ENCODE measurements around a stretch of chr11.

GRCh38 chr11:33689977-33691041 is 10.3 kb downstream of the C11orf91 start:
- PRO-cap = no peak
- RAMPAGE, long total RNA = no peak
- RRBS = no CpG with 5 or more reads among the region's 10 CpGs

DNA sequence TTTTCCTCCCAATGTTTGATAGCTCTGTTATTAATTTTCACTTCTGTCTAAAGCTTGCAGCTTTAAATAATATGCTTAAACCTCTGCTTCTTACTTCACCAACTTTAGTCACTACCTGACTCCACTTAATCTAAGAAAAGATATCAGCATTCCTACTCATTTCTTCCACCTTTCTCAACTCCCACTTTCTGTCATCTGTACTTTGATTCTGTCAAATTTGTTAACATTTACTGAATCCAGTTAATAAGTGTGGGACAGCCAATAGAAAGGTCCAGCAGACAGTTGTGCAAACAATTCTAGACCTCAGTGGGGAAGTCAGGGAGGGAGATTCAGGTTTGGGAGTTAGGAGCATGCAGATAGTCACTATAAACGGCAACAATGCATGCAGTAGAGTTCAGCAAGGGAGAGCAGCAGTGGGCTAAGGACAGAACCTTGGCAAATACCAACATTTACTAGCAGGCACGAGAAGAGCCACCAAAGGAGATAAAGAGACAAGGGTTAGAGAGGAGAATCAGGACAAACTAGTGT is 4.1 kb downstream of the FBXO3 start:
- PRO-cap = no peak
- RAMPAGE, long total RNA = no peak
- RRBS = no CpG with 5 or more reads among the region's 2 CpGs

DNA sequence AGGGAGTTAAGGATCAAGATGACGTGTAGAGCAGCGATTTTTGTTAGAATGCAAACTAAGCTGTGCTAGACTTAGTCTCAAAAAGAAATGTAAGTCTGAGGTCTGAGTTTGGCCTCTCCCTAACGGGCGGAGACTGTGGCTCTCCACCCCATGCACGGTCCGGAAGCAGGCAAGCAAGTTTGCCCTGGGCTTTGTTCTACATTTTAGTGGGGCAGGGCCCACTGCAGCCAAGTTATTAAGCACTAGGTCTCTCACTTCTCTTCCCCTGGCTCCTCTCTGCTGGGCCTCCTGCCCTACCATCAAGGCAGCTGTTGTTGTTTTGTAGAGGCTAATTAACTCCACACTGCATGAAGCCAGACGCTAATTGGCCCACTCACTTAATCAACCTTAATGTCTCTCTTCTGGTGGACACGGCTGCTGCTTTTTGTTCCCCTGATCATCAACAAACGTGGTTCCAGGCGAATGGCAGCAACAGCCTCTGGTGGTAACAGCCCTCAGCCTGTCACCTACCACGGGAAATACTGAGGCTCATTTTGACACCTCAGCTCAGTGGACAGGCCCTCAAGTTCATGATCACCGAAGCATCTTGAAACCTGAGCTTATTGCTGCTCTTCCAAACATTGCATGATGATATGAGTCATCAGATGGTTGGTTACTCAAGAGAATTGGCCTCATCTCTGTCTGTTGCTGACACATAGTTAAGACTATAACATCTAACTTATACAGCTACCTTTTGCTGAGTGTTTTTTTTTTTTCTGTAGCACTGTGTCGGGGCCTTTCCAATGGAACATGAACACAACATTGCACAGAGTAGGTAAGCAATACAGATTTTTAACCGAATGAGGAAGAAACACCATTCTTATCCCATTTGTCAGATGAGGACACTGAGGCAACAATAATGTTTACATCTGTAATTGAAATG is 20.7 kb upstream of the LMO2 start:
- PRO-cap = no peak
- RAMPAGE, long total RNA = no peak
- RRBS = no CpG with 5 or more reads among the region's 14 CpGs

DNA sequence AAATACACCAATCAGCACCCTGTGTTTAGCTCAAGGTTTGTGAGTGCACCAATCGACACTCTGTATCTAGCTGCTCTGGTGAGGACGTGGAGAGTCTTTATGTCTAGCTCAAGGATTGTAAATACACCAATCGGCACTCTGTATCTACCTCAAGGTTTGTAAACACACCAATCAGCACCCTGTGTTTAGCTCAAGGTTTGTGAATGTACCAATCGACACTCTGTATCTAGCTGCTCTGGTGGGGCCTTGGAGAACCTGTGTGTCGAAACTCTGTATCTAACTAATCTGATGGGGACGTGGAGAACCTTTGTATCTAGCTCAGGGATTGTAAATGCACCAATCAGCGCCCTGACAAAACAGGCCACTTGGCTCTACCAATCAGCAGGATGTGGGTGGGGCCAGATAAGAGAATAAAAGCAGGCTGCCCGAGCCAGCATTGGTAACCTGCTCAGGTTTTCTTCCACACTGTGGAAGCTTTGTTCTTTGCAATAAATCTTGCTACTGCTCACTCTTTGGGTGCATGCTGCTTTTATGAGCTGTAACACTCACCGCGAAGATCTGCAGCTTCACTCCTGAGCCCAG is 60.7 kb upstream of the CAPRIN1 start:
- PRO-cap = no peak
- RAMPAGE, long total RNA = no peak
- RRBS = no CpG with 5 or more reads among the region's 10 CpGs

GRCh38 chr11:33997555-33997983 is 54.0 kb upstream of the CAPRIN1 start:
- PRO-cap = no peak
- RAMPAGE, long total RNA = no peak
- RRBS = no CpG with 5 or more reads among the region's 3 CpGs

DNA sequence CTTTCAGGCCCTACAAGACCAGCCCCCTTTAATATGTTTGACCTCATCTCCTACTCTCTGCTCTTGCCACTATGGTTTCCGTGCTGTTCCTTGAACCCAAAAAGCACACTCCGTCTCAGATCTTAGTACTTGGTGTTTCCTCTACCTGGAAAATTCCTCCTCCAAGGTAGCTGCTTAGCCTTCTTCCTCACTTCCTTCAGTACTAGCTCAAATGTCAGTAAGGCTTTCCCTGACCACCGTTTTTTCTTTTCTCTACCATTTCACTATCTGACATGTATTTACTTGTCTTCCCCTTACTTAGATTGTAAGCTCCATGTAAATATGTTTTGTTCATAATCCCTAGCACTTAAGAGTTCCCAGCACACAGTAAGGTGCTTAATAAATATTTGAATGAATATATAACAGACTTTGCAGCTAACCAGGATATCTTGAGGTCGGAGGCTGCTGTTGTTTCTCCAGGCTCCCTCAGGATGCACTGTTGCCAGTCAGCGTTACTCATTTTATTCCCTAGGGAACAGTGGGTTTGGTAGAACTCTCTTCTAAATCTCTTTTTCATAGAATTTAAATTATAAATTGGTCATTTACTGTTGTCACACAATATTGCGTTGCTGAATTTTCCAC is 1.2 kb upstream of the CAPRIN1 start:
- PRO-cap = no peak
- RAMPAGE, long total RNA = no peak
- RRBS = no CpG with 5 or more reads among the region's 6 CpGs

- PRO-cap = no peak
- RAMPAGE, long total RNA = no peak
- RRBS = no CpG with 5 or more reads among the region's 7 CpGs
These were observed 3.3 kb upstream of the NAT10 start for GRCh38 chr11:34101736-34102894.

GRCh38 chr11:34162464-34162981 is 57.1 kb downstream of the NAT10 start:
- PRO-cap = no peak
- RAMPAGE, long total RNA = no peak
- RRBS = no CpG with 5 or more reads among the region's 21 CpGs

DNA sequence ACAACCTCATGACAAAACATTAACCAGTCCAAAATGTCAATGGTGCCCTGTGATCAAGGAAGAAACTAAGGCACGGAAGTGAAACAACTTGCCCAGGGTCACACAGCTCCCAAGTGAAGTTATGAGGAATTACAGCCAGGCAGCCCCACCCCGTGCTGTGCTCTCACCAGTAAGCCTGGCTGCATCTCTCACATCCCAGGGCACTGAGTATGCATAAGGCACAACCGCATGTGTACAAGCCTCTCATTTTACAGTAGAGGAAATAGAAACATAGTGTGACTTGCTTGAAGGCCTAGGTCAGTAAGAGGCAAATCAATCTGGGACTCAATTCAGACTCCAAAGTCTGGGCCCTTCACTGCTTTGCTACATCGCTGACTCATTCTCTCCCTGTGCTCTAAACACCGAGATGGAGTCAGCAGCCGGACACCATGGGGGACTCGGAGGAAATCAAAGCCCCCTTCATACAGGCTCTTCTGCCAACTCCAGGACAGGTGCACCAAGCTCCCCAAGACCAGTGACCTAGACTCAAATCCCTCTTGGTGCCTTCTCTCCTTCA is 7.9 kb downstream of the ABTB2 start:
- PRO-cap = no peak
- RAMPAGE, long total RNA = no peak
- RRBS = no CpG with 5 or more reads among the region's 7 CpGs

GRCh38 chr11:34359017-34359567 is 1.3 kb upstream of the ABTB2 start:
- PRO-cap = no peak
- RAMPAGE, long total RNA = no peak
- RRBS = 2% methylated on average over 7 of the region's 26 CpGs

GRCh38 chr11:34435985-34436565 is 2.7 kb upstream of the CAT start:
- PRO-cap = no peak
- RAMPAGE, long total RNA = no peak
- RRBS = no CpG with 5 or more reads among the region's 1 CpG

- PRO-cap = no peak
- RAMPAGE, long total RNA = no peak
- RRBS = no CpG with 5 or more reads among the region's 6 CpGs
These were observed 1.1 kb downstream of the CAT start for GRCh38 chr11:34439736-34440400.

- PRO-cap = no peak
- RAMPAGE, long total RNA = no peak
- RRBS = 40% methylated on average over 3 of the region's 7 CpGs
These were observed 18.9 kb upstream of the EHF start for GRCh38 chr11:34601884-34602517.

GRCh38 chr11:34624024-34624468 is 3.2 kb downstream of the EHF start:
- PRO-cap = no peak
- RAMPAGE, long total RNA = no peak
- RRBS = no CpG with 5 or more reads among the region's 11 CpGs

- PRO-cap = no peak
- RAMPAGE, long total RNA = no peak
- RRBS = no CpG with 5 or more reads among the region's 4 CpGs
These were observed 30.6 kb downstream of the EHF start for GRCh38 chr11:34651444-34651905.

- PRO-cap = no peak
- RAMPAGE, long total RNA = no peak
- RRBS = no CpG with 5 or more reads among the region's 1 CpG
These were observed 47.0 kb downstream of the EHF start for GRCh38 chr11:34667927-34668341.

GRCh38 chr11:34824543-34824877 is 91.7 kb downstream of the APIP start:
- PRO-cap = no peak
- RAMPAGE, long total RNA = no peak

- PRO-cap = no peak
- RAMPAGE, long total RNA = no peak
- RRBS = no CpG with 5 or more reads among the region's 5 CpGs
These were observed 103.0 kb upstream of the CD44 start for GRCh38 chr11:35035772-35036588.

DNA sequence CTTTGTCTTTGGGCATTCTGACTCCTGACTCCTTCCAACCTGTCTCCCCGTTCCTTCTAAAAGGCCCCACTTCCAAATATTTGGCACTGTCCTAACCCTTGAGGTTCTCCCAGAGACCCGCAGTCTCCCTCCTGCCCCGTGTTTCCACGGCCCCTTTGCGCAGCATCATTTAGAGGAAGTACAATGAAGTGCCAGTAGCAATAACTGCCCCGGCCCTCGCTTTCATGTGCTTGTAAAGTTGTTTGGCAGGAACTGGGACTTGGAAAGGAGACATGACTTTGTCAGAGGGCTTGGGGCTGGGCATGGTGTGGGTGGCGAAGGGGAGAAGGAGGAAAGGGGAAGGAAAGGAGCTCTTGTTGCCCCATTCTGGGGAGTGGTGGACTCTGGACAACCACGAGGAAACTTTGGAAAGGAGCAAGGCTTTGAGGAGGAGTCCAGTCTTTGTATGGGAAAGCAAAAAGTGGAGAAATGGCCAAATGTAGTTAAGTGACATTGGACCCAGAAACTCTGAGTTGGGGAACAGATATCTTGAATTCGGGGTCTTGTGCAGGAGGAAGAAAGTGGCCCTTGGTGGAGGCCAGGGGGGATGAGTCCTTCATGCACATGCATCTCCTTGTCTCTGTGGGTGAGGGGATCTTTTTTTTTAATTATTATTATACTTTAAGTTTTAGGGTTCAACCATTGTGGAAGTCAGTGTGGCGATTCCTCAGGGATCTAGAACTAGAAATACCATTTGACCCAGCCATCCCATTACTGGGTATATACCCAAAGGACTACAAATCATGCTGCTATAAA is 2.8 kb downstream of the CD44 start:
- PRO-cap = no peak
- RAMPAGE, long total RNA = no peak
- RRBS = no CpG with 5 or more reads among the region's 11 CpGs

- PRO-cap = no peak
- RAMPAGE, long total RNA = no peak
- RRBS = no CpG with 5 or more reads among the region's 1 CpG
These were observed 14.9 kb downstream of the CD44 start for GRCh38 chr11:35153866-35154291.

Measured in lung (tissue), 4 donors.